H9 (cell line): ENCODE data around the gene LRCH3.

DNA sequence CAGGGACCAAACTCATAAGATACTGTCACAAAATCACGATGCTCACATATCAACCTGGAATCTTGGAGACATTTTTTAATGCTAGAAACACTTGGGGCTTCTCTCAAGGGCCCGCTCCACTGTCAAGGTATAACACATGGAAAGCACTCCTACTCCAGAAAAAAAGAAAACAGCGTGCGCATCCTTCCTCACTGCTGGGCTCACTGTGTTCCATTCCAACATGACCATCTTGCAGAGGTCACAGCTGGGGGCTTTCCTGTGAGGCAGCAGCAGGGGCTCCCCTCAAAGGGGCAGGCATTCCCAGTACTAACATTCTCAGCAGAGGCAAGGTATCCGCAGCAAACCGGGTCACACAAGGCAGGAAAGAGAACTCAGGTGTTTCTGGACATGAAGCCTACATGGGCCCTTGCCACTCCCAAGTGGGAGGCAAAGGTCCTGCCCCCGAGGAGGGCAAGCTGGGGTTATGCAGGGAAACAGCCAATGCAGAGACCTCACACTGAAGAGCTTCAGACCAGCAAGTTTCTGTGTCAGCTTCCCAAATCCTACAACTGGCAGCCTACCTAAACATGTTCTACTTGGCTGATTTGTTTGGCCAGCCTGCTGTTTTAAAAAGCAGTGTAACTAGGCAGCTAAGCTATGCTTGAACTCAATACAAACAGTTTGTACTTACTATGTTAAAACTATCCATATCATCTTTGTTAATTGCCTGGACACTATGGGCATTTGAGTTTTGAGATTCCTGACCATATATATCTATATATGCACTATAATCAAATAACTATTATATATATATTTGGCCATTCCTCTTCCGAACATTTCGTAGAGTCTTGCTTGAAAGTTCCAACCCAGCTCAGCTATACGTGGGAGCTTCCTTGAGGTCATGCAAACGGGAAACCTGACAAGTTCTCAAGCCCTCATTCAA lies 6.3 kb downstream of the BDH1 start:
- PRO-cap, result no peak

DNA sequence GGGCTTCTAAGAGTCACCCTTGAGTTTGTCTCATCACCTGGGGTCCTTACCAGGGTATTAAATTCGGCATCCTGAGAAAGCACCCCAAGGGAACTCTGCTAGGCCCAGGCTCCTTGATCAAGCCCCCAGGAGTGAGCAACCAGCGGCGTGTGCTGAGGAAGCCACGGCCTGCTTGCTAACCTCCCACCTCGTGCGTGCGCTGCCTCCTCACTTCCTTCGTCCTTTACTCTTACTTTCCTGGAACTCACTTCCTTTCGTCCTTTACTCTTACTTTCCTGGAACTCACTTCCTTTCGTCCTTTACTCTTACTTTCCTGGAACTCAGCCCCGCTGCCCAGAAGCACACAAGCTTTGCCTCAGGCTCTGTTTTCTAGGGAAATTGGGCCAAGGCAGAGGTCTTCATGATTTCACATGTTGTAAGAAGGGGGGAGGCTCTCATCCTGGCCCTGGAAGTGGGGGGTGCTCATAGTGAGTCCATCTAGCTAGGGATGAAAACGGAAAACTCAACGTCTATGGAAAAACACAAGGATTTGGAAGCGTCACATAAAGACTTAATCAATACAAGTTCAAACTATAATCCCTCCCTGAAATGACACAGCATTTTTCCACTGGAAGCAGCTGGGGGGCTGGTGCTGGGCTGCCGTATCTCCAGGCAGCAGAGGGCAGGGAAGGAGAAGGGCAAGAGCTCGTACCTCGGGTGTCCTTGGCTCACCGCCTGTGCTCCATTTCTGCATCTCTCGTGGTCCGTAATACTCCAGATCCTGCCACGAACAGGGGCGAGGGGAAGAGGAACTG lies 36.8 kb upstream of the BDH1 start:
- PRO-cap, result no peak

DNA sequence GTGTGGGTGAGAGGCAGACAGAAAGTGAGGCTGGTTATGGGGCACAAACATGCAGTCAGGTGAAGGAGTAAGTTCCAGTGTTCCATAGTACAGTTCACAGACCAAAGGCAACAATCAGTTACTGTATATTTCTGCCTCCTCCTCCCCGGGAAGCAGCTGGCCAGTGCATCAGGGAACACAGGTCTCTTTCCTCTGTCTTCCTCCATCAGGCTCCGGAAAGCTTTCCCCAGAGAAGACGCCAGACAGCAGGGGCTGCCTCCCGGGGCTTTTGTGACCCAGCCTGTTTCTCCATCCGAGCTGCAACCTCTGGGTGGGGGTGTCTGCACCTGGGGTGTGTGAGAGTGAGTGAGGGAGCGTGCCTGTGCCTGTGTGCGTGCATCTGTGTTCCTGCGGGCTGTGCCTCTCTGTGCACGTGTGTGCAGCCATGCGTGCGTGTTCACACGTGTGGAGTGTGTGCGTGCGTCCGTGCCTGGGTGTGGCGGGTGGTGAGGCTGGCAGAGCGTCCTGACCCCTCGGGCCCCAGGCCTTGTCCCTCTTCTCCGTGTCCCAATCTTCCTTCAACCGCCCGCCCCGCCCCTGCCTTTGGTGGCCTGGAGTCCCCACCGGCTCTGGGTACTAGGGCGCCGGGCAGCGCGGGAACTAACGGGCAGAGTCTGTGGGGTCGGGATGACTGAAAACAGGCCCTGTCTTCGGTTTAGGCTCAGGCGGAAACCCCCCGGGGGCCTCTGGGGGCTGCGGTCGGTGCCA lies 72.1 kb downstream of the RUBCN start:
- PRO-cap, result no peak

- PRO-cap, result bidirectional peak, plus-strand start at chr3:197791267, minus-strand start at chr3:197791113; bidirectional peak, plus-strand start at chr3:197791622, minus-strand start at chr3:197791484; bidirectional peak, plus-strand start at chr3:197791927, minus-strand start at chr3:197791665
Measured at GRCh38 chr3:197791147-197791839, at the start of gene LRCH3. LRCH3 (plus strand) TSS chr3:197791254.